Left cardiac atrium (tissue), 1 donor: ENCODE data around the genes MEFV and DNASE1.

DNA sequence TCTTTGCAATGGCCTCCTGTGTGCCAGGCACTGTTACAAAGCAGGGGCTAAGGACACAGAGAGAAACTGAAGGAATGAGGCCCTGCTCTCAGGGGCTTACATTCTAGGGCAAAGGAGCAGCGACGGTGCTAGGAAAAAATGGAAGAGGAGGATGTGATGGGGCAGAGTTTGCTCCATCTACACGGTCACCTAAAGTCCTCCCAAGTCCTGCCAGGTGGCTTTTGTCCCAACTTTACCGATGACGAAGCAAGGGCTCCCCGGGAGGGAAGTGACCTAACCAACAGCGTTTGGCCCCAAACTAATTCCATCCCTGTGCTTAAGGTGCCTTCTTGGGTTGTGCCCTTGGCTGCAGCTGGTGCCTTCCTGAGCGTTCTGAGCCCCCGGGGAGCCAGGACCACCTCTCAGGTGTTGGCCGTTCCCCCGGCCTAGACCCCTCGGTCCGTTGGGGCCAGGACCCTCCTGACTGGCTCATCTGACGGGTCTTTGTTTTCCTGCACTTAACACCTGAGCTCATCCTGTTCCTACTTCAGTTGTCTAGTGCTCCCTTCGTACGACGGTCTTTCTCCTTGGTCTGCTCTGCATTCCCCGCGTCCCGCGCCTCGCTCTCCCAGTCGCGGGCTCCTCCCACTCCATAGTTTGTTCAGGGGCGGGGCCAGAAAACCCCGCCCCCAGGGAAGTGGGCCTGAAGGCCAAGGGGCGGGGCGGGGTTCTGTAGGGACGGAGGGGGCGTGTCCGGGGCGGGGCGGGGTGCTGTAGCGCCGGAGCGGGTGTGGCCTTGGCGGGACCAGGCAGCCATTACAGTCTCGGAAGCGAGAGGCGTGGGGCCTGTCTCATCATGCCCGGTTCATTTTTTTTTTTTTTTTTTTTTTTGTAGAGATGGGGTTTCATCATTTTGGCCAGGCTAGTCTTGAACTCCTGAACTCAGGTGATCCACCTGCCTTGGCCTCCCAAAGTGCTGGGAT lies 782 bp upstream of the ZSCAN10 start:
- PRO-cap = bidirectional peak, plus-strand start at position 795 of the sequence, minus-strand start at position 601 of the sequence

- PRO-cap = no peak
Observed at GRCh38 chr16:3182523-3183202, 47.8 kb downstream of the ZNF213 start.

DNA sequence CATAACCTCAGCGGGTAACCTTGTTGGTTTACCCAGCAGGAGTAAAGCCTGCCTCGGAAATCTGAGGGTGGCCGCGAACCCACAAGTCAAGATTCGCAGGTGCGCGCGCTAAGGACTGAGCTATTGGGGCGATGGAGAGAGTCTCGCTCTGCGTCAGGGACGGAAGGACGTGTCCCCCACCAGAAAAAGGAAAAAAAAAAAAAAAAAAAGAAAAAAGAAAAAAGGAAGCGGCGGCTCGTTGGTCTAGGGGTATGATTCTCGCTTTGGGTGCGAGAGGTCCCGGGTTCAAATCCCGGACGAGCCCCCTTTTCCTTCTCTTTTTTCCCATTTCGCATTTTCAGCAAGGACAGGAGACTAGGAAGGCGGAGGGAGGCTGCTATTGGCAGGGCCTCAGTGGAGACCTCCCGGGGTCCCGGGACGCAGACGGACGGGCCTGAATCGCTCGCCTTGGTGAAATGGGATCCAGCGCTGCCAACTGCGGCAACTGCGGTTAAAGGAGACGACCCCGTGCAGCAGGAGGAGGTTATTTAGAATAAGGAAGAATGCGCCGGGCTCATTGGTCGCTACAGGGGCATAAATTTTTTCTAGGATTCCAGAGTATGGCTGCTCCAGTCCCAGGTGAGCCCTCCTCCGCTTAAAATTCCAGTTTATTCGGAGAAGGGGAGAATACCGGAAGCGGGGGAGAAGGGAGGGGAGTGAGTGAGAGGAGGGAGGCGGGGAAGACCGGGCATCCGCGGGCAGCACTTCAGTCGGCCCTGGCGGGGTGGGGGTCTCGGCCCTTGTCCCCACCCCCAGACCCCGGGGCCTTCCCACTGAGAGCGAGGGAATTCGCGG lies 46.9 kb downstream of the ZNF200 start:
- PRO-cap = no peak

GRCh38 chr16:3188696-3189813 lies 45.9 kb downstream of the ZNF200 start:
- PRO-cap = no peak

- PRO-cap = no peak
Observed at GRCh38 chr16:3256256-3256904, at the start of gene MEFV. MEFV (minus strand) TSS chr16:3256633.

- PRO-cap = no peak
Observed at GRCh38 chr16:3450757-3451464, 7.4 kb downstream of the NAA60 start.

DNA sequence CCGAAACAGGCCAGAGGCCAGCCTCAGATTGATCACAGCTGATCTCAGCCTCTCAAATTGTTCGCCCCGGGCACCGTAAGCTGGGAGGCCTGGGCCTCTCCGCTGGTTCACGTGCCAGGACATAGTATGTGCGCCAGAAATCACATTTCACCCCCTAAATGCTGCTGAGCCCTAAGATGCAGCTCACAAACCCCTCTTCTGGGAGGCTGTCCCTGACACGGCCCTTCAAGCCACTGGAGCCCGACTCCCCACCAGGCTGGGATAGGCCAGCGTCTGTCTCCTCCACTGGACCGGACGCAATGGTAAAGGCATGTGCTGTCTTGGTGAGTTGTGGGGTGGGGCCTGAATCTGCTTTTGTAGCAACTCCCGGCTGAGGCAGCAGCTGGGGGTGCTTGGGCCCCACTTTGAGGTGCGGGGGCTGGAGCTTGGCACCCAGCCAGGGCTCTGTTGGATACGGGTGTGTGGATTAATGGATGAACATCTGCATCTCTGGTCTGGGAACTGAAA lies 3.4 kb upstream of the NLRC3 start:
- PRO-cap = no peak

DNA sequence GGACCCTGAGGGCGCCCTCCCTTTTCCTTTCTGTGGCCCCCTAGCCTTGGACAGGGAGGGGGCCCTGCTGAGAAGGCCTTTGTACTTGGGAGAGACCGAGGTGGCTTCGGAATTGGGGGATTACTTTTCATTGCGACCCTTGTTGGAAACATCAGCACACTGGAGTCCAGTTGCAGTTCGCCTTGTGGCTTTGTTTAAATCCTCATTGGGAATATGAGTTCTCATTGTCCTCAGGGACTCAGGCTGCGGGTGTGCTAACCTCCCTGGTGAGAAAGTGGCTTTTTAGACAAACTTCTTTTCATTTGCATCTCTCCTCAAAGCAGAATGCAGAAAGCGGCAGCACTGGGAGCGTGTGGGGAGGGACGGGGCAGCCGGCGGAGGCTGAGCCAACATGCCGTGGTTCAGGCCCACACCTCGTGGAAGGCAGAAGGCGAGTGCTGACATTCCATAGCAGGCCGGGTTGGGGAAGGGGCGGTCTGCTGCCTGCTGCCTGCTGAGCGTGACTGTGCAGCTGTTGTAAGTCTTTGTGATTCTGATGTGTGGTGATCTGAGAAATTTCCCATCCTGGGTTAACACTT lies 9.2 kb upstream of the DNASE1 start:
- PRO-cap = no peak

DNA sequence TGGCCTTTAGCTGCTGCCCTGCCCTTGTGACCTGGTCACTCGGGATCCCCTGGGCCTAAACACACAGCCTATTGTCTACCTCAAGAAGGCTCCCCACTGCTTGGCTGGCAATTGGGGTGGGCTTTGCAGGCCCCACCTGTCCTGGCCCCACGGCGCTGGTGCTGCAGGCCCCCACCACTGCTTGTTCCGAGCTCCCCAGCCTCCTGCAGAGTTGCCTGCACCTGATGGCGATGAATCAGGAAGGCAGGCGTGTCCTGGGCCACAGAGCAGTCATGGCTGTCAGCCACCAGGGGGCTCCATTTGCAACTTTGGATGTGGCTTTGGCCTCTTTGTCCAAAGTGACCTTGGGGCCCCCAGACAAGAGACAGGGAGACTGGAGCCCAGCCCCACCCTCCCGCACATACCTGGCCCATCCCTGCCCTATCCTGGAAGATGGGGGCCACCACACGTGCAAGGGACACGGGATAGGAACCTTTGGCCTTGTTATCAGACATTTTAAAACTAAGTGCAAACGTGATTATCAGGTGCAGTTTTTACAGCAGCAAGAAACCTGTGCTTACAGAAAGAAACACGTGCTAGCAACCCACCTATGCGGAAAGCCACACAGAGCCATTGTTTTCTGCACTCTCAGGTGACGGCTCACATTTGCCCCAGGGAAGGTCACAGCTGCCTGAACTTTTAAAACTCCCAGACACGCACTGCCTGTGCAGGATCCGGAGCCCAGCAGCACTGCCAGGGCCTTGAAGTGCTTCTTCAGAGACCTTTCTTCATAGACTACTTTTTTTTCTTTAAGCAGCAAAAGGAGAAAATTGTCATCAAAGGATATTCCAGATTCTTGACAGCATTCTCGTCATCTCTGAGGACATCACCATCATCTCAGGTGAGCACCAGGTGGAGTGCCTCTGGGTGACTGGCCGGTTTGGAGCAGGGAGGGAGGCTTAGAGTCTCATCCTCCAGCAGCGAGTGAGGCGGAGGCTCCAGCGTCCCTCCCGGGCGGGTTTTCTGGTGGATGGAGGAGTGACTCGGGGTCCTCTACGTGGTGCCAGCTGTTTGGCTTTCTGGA lies at the start of gene DNASE1:
Gene DNASE1 (plus strand): TSS at position 527 of the 1,063 bp plus-strand sequence.
- PRO-cap = no peak

DNA sequence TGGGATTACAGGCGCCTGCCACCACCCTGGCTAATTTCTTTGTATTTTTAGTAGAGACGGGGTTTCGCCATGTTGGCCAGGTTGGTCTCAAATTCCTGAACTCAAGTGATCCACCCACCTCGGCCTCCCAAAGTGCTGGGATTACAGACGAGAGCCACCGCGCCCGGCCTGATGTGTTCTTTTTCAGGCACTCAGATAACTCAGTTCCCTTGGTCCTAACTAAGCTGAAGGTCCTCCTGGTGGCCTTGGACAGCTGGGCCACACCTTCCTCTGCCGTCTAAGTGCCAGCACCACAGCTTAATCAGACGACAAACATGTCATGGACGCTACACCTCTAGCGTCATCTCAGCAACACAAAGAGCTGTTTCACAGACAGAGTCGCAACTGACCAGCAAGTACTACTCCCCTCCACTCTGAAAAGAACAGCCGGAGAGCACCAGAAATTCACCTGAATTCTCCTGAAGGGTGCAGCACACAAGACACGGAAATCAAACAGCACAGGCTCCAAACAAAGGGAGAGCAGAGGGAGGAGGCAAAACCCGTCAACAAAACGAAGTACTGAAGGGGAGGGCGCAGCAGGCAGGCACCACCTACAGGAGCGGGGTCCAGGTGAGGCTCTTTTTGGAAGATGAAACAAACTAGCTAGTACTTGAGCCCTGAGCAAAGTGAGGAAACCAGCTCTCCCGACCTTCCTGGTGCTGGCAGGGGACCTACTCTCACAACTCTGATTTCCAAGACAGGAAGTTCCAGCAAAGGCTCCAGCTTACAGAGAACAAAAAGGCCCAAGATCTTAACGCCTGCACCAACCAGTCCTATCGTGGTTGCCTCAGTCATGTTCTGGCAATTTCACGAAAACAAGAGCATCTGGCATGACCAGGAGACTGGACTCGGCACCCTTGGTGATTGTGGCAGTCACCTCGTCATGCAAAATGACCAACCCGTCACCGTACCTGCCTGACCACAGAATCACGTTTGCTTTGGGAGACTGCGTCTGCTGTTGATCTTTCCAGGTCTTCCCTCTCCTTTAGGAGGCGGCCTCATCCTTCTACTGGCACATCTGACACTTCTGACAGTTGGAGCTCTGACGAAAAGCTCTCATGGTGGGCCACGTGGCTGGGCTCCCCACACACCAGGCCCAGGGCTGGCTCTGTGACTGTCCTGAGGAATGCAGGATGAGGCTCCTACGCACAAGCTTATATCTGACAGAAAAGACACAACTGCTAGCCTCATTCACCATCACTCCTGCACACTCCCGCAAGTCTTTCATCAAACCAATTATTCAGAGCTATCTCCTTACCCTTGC lies 4.1 kb downstream of the TRAP1 start:
- PRO-cap = no peak

- PRO-cap = no peak
Observed at GRCh38 chr16:3734814-3735387, 17.6 kb upstream of the TRAP1 start.

GRCh38 chr16:3736529-3737061 lies 19.3 kb upstream of the TRAP1 start:
- PRO-cap = no peak

GRCh38 chr16:3857315-3857893 lies 23.1 kb downstream of the CREBBP start:
- PRO-cap = no peak

DNA sequence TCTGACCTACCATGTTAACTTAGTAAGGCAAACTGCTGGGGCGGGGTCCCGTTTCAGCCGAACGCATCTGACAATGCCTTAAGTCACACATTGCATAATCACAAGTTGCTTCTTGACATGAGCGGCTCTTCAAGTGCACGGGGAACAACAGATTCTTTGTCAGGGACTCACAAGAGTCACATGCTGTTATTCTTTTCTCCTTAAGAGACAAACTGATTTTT lies 63.5 kb downstream of the ADCY9 start:
- PRO-cap = no peak

GRCh38 chr16:4136009-4136864 lies 20.0 kb upstream of the ADCY9 start:
- PRO-cap = no peak

DNA sequence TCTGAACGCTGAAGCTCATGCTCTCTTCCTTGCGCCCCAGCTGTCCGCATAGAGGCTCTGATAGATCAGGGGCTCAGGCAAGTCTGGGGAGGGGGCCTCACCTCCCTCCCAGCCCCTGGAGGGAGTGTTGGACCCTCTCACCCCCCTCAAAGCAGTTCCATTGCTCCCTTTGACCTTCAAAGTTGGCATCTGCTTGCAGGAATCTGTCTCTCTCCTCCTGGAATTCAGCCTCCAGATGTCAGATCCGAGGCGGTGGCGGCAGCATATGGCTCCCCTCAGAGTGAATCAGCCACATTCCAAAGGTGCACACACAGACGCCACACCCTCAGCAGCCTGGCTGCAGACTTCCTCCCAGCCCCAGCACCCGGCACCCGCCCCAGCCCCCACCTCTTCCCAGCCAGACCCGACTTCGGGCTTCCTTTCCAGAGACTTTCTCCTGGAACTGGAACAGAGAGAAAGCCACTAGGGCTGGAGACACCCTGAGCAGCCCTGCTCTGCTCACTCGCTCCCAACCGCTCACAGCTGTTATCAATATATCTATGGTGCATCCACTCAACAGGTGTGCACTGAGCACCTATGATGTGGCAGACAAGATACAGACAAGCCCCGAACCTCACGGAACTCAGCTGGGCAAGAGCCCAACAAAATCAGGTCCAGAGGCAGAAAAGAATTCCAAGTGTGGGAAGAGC lies 16.8 kb upstream of the GLIS2 start:
- PRO-cap = no peak

DNA sequence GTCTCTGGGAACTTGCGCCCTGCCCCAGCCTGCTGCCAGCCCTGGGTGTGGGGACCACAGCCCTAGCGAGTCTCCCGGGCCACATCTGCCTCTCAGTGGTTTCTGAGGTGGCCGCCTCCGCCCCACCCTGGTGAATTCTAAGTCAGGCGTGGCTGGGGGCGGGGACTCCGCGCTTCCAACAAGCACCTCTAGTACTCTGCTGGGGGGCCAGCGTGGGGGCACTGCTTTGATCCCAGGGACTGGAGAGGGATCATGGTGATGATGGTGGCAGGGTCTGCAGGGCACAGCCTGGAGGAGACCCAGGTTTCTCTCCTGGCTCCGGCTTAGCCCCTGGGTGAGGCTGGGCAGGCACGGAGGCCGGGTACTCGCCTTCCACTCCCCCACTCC lies 3.6 kb downstream of the GLIS2 start:
- PRO-cap = no peak

DNA sequence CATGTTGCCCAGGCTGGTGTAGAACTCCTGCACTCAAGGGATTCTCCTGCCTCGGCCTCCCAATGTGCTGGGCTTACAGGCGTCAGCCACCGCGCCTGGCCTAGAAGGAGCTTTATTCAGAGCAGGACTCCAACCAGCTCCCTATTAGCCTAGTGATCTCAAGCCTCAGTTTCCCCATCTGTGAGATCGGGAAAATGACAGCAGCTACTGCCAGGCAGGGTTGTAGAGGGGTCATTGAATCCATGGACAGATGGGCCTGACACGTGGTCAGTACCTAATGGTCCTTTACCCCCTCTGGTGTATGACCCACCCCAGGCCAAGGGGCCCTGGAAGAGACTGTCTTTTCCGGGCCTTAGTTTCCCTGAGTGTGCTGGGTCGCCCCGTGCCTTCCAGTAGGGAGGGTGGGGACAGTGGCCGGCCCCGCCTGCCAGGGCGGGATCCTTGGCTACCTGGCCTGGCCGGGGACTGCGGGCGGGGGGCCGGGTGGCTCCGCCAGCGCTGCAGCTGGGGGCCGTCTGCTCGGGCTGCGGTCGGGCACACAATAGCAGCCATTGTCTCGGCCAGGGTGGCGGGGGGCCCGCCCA lies 11.3 kb downstream of the GLIS2 start:
- PRO-cap = unidirectional peak, plus-strand start at position 465 of the sequence

DNA sequence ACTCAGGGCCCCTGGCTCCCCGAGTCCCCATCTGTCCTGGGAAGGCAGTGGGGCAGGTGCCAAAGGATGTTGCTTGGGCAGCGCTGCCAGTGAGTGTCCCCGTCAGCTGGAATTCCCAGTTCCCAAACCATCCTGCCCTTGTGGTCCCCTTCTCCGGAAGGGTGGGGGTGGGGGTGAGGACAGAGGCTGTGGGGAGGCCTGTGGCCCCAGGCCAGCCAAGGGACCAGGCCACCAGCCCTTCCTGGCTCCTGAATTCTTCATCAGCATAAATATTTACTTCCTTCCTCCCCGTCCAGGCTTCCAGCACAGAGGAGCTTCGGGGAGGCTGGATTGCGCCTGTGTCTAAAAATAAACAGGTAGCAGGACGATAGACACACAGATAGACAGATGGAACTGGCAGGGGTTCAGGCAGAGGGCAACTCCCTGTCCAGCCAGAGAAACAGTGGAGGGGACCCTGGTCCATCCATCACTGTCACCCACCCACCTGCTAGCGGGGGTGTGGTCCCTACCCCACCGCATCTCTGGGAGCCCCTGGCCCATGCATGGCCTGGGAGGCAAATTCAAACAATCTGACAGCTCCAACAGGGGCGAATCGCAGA lies 13.0 kb downstream of the GLIS2 start:
- PRO-cap = no peak

GRCh38 chr16:4370531-4371391 lies 887 bp upstream of the VASN start:
- PRO-cap = no peak